T47D (cell line): Measurements from ENCODE around the genes TOR1B and PRDM12.

- RRBS, result no CpG with 5 or more reads among the region's 13 CpGs
Observed at GRCh38 chr9:129632960-129633973, 7.3 kb downstream of the NTMT1 start.

- RRBS, result no CpG with 5 or more reads among the region's 14 CpGs
Observed at GRCh38 chr9:129698243-129698630, 32.8 kb downstream of the PRRX2 start.

DNA sequence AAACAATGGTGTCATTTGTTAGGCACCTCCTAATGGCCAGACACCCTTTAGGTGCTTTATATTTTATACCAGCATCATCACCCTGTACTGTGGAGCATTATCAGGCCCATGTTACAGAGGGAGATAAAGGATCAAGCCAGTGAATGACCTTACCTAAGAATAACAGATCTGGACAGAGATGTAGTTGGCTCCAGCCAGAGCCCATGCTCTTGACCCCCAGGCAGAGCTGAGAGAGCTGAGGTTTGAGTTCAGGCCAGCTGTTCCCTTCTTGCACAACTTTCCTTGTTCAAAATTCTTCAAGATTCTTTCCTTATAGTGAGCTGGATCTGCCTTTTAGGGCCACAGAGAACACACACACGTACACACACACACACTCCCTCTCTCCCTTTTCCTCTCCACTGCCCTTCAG, 10.3 kb upstream of the PTGES start:
- RRBS, result no CpG with 5 or more reads among the region's 1 CpG

DNA sequence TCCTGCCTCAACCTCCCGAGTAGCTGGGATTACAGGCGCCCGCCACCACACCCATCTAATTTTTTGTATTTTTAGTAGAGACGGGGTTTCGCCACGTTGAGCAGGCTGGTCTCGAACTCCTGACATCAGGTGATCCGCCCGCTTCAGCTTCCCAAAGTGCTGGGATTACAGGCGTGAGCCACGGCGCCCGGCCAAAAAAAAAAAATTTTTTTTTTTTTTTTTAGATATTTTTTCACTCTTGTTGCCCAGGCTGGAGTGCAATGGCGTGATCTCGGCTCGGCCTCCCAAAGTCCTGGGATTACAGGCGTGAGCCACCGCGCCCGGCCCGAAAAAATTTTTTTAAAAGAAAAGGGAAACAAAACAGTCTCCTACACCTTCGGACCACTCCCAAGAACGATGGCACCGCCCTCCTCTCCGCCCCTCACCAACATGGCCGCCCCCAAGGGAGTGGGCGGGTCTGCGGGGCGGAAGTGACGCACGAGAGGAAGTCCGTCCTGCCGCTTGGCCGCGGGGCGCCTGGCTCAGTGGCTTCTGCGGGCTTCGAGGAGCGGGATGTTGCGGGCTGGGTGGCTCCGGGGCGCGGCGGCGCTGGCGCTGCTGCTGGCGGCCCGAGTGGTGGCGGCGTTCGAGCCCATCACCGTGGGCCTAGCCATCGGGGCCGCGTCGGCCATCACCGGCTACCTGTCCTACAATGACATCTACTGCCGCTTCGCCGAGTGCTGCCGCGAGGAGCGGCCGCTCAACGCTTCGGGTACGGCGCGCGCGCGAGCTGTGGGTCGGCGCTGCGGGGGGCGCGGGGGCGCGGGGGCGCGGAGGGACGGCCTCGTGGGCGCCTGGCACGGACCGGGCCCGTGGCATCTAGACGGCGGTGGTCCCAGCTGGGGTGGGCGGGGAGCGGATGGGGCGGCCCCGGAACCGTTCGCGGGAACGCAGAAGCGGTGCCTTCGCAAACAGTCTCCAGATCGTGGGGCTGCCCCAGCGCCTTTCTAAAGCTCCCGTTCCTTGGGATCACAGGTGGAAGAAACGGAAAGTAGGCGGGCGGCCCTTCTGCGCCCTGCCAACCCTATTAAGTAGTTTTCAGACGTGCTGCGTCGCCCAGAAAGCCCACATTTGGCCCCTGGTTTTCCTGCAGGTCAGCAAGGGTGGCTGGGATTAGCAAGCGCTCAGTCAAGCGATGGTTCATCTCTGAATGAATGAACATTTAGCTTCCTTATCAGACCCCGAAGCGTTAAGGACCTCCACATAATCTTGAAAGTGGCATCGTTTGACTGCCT, at the start of gene TOR1B:
Gene TOR1B (plus strand): TSS at position 524 of the 1,274 bp plus-strand sequence.
- RRBS, result 2% methylated on average over 20 of the region's 114 CpGs

GRCh38 chr9:129884210-129885045, 49.2 kb downstream of the USP20 start:
- RRBS, result no CpG with 5 or more reads among the region's 24 CpGs

DNA sequence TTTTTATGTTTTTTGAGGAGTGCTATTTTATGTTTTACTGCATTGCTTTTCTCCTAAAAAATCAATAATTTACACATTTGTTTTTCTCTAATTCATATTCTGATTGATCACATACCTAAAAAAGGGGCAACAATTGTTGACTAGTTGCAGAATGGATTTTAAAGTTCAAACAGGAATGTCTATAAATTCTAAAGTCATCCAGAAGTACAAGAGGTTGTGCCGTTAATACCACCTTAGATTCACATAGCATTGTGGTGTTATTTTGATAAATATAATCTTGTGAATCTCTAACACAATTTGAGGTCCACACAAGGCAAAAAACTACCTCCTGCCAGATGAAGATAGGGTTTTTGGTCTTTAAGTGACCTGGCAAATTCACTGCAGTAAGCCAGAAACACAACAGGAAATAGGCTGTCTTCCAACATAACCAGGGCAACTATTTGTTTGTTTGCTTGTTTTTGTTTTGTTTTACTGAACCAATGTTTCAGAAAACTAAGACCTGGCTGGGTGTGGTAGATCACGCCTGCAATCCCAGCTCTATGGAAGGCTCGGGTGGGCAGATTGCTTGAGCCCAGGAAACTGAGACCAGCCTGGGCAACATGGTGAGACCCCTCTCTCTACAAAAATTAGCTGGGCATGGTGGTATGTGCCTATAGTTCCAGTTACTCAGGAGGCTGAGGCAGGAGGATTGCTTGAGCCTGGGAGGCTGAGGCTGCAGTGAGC, 95.4 kb downstream of the USP20 start:
- RRBS, result no CpG with 5 or more reads among the region's 3 CpGs

DNA sequence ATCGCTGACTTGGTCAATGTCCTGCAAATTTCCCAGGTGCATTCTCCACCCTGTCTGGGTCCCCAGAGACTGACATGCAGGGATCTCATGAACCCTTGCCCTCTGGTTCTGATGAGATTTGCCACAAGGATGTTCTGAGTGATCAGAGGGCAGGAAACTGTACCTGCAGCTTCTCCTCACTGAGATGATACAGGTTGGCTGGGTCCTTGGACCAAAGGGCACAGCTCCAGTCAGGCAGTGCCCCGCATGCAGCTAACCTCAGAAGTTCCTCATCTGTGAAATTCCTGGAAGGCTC, 81.1 kb downstream of the FNBP1 start:
- RRBS, result no CpG with 5 or more reads among the region's 2 CpGs

GRCh38 chr9:129962686-129963720, 80.0 kb downstream of the FNBP1 start:
- RRBS, result no CpG with 5 or more reads among the region's 18 CpGs

DNA sequence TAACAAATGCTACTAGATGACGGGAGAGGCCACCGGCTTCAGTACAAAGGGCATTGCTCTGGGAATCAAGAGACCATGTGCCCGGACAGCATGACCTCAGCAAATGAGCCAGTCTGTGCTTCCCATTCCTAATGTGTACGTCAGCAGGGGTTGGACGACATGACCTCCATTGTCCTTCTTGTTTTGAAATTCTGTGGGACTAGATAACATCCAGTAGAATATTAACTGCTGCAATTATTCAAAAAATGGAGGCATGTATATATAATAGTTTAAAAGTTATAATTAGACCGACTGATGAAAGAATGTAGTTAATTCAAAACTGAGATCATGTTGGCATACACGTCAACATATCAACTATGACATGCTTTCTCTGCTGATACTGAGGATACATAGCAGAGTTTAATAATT, 61.4 kb downstream of the FNBP1 start:
- RRBS, result 91% methylated on average over 1 of the region's 7 CpGs

DNA sequence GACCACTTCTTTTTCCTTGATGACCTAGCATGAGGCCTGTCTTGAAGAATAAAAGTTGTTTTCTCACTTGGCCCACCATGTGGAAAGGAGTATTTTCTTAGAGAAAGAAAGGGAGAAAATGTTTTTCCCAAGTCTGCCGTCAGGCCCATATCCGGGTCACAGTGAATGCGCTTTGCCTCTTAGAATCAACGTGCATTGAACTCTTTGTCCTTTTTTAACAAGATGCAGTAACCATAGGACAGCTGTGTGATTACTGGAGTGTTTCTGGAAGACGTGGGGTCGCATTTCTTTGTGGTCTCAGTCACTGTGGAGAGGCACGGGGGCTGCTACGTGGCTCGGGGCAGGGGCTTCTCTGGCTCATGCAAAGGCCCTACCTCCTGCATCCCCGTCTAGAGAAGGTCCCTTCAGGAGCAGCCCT, 39.0 kb upstream of the NCS1 start:
- RRBS, result no CpG with 5 or more reads among the region's 10 CpGs

DNA sequence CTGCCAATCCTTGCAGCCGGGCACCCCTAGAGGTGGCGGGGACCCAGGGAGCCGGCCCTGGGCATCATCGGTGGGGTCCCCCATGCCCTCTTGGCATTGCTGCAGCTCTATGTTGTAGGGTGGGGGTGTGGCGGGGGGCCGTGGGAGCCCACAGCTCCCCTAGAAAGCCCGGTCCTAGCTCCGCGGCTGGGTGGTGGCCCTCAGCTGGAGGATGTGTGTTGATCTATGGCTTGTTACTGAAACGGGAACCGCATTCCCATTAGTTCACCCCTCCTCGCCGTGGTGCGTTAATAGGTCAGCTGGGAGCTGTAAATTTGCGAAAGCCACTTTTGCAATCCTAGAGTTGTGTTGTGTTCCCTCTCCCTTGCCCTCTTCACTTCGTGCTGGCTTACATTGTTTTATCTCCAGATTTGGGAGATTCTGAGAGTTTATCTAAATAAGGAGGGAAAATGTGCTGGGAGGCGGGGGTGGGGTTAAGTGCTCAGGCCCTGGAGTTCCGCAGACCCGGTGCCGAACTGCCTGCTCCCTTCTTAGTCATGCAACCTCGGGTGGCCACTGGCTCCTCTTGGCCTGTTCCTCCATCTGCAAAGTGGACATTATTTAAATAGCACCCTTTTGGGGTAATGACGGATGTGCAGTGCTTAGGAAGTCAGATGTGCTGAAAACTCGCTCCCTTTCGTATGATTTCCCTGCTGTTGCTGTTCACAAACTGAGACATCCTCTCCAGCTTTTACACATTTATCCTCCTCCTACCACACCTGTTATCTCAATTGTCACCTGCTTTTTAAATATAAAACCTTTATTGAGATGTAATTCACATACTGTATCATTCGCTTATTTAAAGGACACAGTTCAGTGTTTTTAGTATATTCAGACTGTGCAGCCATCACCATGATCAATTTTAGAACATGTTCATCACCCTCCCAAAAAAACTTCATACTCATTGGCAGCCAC, 62.9 kb downstream of the HMCN2 start:
- RRBS, result no CpG with 5 or more reads among the region's 25 CpGs

DNA sequence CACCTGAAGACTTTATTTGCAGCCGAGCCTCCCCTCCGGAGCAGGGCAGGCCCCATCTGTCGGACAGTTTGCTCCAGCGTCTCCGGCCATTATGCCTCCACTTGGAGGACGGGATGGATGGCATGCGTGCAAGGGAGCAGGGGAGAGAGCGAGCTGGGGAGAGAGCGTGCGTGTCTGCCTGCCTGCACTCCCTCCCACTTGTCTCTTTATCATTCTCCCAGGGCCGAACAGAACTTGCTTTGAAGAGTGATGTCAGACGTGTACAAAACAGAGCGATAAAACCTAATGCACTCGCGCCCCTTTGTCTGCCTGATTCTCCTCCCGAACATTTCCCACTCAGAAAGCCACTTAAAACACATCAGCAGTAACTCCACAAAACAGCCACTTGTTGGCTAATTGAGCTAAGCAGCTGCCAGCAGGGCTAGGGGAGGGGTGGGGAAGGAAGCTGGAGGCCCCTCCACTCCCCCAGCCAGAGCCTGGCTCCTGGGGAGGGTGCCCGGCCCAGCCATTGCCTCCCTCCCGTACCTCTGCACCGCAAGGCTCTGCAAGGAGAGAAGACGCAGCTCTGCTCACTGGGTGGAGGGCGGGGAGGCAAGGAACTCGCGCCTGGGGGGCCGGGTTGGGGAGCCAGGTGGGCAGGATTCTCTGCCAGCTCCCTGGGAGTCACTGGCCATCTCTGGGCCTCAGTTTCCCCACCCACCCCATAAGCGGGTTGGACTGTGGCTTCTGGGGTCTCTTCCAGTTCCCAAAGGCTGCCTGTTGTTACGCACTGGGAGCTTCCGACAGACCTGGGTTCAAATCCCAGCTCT, 43.3 kb upstream of the FUBP3 start:
- RRBS, result 14% methylated on average over 10 of the region's 27 CpGs

GRCh38 chr9:130576213-130576539, 3.2 kb upstream of the FUBP3 start:
- RRBS, result no CpG with 5 or more reads among the region's 4 CpGs

GRCh38 chr9:130664341-130664670, at the start of gene PRDM12:
Gene PRDM12 (plus strand): TSS chr9:130664594.
- RRBS, result no CpG with 5 or more reads among the region's 30 CpGs

DNA sequence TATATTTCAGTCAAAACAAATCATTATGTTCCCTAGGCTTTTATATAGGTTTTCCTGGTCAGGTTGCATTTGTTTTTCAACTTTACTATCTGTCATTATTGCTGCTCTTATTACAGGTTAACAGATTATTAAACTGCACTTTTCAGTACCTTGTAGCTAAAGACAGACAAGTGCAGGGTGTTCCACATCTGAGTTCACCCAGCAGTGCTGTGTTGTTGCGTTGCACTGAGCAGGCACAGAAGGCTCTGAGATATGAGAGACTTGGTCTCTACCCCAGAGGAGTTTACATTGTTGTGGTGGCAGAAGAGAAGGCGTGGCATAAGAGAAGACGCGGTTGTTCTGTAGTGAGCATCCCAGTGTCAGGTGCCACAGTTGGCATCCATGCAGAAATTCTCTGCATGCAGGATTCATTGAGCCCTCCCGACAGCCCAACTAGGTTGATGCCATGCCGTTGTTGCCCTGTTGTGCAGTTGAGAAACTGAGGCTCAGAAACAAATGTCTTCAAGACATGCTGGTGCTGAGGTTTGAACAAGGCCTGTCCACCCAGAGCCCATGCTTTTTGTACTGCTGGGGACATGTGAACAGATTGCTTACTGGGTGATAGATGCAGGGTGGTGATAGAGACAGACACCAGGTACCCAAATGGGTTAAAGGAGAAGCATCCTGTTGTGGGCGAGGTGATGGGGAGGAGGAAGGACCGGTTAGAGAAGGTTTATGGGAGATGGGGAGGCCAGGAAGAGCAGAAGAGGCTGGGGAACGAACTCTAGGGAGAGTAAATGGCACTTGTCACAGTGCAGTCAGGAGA, 8.1 kb downstream of the ABL1 start:
- RRBS, result no CpG with 5 or more reads among the region's 9 CpGs

DNA sequence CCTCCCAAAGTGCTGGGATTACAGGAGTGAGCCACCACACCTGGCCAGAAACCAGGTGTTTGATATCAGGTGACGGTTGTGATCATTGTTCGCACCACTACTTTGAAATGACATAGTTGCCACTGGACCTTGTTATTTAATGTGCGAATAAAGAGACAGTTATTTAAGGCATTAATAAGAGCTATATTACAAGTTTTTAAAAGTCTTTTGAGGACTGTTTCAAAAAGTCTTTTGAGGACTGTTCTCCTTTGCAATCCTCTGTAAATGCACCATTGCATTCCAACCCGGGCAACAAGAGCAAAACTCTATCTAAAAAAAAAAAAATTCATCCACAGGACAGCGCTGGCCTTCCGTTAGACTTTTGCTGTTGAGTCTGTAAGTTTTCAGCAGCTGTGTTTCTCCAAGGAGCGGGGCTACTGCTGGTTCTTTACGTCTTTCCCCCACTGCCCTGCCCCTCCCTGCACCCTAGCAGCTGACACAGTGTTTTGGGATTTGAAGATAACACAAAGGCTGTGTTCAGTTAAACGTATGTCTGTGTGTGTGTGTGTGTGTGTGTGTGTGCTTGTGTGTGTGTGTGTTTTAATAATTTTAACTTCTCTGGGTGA, 10.6 kb downstream of the ABL1 start:
- RRBS, result no CpG with 5 or more reads among the region's 9 CpGs

- RRBS, result no CpG with 5 or more reads among the region's 7 CpGs
Observed at GRCh38 chr9:131011320-131011872, 2.4 kb downstream of the LAMC3 start.

DNA sequence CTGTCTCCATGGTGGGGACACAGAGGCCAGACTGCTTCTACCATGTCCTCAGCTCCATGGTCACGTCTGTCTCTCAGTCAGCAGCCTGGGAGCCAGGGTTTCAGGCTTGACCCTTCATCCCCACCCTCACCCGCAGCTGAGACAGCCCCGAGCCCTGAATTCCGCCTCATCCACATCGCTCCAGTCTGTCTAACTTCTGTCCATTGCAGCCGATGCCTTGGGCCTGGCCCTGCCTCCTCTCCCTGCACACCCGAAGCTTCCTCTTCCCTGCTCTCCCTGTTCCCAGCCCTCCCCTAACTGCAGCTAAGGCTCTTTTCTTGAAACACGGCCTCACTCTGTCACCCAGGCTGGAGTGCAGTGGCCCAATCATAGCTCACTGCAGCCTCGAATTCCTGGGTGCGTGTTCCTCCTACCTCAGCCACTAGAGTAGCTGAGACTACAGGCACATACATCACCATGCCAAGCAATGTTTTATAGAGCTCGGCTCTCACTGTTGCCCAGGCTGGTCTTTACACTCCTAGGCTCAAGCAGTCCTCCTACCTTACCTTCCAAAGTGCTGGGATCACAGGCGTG, 28.3 kb downstream of the LAMC3 start:
- RRBS, result no CpG with 5 or more reads among the region's 12 CpGs

DNA sequence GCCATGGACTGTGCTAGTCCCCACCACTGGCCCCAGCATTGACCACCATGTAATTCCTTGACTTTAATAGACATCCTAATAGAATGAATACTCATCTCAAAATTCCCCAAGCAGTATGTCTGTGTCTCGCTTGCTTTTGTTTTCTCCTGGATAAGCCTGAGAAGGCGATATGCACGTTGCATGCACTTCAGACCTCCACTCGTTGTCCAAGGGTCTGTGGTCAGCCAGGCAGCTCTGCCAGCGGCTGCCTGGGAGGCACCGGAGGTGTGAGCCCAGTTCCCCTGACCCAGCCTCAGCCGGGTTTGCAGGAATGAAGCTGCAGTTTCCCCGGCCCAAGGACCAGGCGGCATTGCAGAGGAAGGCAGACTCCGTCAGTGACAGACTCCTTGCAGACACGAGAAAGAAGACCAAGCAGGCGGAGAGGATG, 11.1 kb upstream of the AIF1L start:
- RRBS, result no CpG with 5 or more reads among the region's 12 CpGs

DNA sequence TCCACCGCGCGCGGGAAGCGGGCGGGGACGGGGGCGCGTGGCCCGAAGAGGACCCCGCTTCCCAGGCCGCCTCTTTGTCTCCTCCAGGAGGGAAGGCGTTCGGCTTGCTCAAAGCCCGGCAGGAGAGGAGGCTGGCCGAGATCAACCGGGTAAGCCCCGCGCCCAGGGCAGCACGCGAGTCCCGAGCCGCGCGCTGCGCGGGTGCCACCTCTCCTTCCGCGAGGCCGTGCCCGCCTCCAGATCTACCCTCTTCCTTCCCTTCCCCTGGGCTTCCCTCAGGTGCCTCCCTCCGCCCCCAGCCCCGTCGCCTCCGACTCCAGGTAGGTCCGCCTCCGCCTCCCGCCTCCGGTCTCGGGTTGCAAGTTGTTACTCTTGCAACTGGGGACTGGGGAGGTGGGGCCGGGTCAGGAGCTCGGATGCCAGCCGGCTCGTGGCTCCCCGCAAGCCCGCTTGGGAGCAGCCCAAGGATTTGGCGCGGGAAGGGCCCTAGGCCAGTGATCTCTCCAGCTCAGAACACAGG, 444 bp downstream of the AIF1L start:
- RRBS, result 1% methylated on average over 7 of the region's 48 CpGs